Measurements from ENCODE around the gene ACTL7A.

- RRBS: no CpG with 5 or more reads among the region's 7 CpGs
These were observed 59.7 kb downstream of the ABCA1 start for GRCh38 chr9:104868329-104868666.

DNA sequence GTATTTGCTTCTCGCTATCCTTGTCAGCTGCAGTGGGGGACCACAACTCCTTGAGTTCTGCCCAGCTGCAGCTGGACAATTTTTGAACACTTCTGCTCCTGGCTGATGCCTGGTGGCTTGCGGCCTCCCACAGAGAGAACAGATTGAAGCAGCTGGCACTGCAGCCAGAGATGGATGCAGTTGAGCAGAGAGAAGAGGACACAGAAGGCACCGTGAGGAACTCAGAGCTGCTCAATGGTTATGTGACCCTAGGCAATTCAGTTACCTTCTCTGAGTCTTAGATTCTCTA, 134.5 kb upstream of the ABCA1 start:
- RRBS: no CpG with 5 or more reads among the region's 3 CpGs

DNA sequence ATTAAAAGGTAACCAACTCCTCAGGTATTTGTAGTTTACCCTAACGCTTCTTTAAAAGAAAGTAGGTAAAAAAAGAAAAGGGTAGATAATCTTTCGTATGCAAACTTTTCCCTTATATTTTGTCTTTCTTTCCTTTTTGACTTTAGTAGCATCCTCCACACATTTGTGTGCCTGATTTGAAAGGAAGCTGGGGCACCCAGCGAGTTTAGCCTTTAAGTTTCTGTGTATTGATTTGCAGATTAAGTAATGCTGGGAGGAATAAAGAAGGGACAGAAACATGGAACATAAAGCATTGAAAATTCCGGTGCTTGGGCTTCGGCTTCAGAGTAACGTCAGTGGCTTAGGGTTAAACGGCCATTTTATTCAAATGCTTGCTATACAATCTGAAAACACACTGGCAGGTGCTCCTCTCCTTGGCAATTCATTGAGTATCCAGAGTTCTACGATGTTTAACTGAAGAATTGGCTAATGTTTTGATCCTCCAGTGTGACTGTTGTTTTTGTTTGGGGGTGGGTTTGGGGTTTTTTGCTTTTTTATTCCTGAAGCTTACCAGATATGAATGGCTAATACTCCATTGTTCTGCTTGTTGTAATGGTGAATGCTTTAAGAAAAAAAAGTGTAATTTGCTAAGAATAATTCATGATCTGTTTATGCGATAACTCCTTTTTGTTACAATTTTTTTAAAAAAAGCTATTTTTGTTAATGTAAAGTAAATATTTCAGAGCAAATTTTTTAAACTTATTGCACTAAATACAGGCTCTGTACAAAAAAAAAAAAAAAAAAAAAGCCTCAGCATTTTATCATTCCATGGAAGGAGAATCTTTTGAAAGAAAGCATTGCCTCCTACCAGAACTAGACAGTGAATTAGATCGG, 57.9 kb upstream of the FSD1L start:
- RRBS: no CpG with 5 or more reads among the region's 10 CpGs

- RRBS: no CpG with 5 or more reads among the region's 5 CpGs
These were observed 10.1 kb downstream of the FSD1L start for GRCh38 chr9:105457957-105458357.

- RRBS: no CpG with 5 or more reads among the region's 33 CpGs
These were observed 38.2 kb upstream of the FKTN start for GRCh38 chr9:105519671-105520143.

- RRBS: no CpG with 5 or more reads among the region's 2 CpGs
These were observed 12.6 kb downstream of the FKTN start for GRCh38 chr9:105570346-105571044.

- RRBS: no CpG with 5 or more reads among the region's 2 CpGs
These were observed 33.6 kb upstream of the ZNF462 start for GRCh38 chr9:106829363-106829680.

DNA sequence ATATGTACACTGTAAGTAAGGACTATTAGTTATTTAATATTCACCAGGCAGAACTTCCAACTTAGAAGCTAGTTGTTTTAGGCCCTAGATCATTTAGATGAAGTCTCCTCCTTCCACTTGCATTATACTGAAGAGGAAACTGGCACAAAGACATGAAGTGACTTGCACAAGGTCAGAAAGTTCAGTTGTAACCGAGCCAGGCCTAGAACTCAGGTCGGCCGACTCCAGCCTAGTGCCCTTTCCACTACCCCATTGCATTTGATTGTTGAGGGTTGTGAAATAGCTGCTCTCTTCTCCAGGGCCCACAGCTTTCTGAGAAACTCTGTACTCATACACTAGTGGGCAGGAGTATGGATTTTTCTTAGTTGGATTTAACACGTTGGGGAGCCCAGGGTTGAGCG, 5.6 kb downstream of the ZNF462 start:
- RRBS: no CpG with 5 or more reads among the region's 5 CpGs

- RRBS: no CpG with 5 or more reads among the region's 3 CpGs
These were observed 108.1 kb upstream of the RAD23B start for GRCh38 chr9:107175057-107175362.

GRCh38 chr9:107337183-107338457, 54.5 kb downstream of the RAD23B start:
- RRBS: no CpG with 5 or more reads among the region's 20 CpGs

DNA sequence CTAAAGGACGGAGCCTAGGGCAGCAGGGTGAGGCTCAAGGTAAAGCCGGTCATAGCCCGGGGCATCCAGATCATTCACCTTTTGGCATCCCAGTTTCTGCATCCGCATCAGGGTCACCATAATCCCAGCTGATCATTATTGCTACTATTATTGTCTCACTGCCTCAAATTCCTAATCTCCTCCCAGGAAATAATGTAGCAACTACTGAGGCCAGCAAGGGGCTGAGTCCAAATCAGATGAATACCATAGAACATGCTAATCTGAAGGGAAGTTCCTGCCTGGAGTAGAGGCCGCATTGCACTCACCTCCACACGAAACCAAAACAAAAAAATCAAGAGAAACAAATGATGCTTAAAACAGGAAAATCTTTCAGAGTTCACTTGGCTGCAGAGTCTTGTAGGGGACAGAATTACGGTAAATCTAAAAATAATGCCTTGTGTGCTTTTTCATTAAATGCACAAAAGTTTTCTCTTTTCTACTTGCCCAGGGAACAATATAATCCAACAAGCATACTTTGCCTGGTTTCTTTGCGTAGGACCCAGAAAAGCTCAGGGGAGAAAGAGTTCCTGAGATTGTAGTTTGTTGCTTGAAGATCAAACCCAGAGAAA, 87.6 kb upstream of the KLF4 start:
- RRBS: no CpG with 5 or more reads among the region's 8 CpGs

- RRBS: no CpG with 5 or more reads among the region's 18 CpGs
These were observed 661.2 kb upstream of the KLF4 start for GRCh38 chr9:108150627-108151396.

DNA sequence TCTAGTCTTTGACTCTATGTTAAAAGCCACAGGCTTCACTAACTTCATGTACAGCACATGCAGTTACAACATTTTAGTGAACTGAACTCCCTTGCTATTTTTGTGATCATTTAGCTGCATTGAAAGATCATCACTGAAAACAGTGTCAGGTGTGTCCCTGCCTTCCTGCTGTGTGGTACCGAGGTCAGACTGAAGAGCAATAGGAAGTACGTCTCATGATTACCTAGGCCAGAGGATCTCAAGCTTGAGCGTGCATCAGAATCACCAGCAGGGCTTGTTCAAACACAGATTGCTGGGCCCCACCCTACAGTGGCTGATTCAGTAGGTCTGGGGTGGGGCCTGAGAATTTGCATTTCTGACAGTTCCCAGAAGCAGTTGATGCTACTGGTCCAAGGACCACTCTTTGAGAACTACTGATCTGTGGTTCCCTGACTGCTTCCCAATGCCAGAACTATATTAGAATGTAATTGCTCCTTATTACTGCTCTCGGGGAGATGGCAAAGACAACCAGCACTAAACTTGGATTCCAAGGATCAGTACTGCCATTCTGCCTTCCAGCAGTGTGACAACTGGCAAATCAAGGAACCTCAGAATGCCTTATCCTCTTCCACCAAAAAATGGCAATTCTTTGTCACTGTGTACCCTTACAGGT, 159.6 kb downstream of the ACTL7B start:
- RRBS: no CpG with 5 or more reads among the region's 4 CpGs

DNA sequence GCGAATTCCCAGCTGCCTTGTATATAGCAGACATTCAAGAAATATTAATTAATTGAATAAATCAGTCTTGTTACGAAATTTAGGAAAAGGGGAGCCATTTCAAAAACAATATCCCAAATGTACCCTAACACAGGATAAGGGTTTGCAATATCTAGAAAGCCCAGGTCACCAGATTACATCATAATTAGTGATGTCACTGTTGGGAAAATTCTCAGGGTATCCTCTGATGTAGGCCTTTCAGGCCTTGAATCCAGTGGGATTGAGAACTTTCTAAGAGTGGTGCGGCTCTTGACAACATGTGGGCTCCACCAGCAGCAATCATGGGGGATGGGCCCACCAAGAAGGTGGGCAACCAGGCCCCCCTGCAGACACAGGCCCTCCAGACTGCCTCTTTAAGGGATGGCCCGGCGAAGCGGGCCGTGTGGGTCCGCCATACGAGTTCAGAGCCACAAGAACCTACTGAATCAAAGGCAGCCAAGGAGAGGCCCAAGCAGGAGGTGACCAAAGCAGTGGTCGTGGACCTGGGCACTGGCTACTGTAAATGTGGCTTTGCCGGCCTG, at the start of gene ACTL7A:
ACTL7A (plus strand) TSS at position 240 of the 560 bp plus-strand sequence.
- RRBS: no CpG with 5 or more reads among the region's 11 CpGs

DNA sequence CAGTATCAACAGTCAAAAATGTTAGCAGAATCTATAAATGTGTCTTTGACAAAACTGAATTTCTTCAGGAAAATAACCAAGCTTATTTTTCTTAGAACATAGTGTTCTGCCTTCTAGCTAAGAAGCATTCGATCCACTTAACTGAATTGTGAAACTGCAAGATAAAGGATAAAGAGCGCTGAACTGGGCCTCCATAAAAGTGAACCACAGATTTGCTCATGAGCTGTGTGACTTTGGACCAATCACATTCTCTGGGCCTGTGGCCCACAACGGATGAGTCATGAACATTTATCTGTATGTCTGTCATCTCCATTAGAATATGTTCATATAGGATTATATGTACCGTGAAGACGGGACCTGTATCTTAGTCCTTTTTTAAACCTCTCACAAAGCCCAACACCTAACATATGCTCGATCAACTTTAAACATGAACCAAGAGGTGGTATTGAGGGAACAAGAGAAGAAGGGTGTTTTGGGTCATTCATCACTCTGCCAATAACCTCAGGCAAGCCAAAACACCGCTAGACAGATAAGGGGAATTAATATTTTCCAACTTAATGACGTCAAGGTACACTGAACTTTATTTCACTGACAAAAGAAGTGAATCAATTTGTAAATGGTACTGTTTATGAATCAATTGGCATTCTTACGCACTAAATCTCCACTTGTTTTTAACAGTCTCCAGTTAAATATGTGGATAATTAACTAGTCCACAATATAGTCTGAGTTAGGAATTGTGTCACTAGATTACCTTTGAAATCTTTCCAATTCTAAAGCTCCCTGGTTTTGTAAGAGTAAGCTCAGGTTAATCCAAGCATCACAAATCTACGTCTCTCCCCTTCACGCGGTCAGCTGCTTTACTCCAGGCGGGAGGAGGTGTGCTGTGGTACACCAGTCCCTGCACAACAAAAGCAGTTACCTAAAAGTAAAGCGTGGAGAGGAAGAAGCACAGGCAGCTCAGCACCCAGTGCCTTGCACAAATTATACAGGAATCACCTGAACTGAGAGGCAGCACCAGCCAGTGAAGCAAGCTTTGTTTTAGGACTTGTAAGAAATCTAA, 1.6 kb downstream of the TMEM245 start:
- RRBS: no CpG with 5 or more reads among the region's 14 CpGs

DNA sequence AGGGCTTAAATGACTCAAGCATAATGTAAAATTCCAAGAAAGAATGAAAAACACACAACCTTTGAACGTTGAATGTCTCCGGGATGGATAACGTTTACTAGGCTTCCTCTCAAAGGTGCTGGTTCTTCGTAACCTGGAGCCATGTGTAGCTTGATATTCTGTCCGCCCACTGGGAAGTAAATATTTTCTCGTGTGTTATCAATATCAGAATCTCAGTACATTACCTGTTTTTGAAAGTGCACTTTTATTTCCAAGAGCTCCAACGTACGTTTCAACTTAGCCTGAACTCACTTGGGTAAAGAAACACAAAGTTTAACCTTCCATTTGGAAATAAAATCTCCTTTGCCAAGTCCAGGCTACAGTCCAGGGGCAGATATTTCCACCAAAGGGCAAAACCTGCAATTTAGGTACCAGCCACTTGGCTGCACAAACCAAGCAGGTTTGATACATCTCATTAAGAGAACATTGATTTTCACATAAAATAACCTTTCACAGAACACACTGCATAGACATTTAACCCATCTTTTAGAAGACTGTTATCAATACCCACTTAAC, 67.4 kb downstream of the EPB41L4B start:
- RRBS: no CpG with 5 or more reads among the region's 8 CpGs

GRCh38 chr9:109262852-109263220, 58.0 kb downstream of the EPB41L4B start:
- RRBS: no CpG with 5 or more reads among the region's 4 CpGs

DNA sequence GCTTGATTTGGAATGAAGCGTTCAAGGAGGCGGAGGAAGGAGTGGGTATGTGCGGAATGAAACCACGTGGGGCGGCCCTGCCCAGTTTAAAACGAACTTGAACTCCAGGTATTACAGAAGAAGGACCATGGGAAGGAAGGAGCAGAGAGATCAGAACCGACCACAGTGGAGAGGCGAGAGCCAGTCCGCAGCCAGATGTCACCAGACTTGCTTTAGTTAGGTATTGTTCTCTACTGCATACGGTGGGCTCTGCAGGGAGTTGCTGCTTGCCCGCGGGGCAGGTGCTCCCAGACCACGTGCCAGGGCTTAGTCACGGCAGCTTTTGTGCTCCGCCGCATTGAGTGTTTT, 35.1 kb upstream of the EPB41L4B start:
- RRBS: no CpG with 5 or more reads among the region's 16 CpGs

DNA sequence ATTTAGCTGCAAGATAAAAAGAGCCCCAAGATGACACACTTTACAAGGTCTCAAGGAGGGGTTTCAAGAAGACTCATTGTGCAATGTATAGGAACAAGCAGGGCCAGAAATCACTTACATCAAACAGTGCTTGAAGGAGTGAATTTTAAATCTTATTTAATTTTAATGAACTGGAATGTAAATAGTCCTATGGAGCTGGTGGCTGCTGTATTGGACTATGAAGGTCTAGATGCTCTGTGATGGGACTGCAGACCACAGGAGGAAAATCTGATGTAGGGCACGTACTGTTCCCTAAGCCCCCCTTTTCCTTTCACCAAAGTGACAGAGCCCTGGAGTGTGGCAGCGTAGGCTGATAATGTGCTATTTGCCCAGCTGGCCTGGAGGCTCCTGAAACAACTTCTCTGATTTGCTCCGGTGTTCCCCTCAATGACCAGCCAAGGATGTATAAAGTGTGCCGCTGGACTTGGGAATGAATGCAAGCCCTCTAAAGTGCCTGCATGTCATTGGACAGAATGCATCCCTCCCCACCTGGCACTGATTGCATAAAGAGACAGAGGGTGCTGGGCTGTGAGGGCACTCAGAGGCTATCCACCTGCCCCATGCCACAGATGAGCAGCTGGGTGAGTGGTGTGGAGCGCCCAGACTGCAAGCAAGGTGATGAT, 80.1 kb downstream of the PTPN3 start:
- RRBS: no CpG with 5 or more reads among the region's 5 CpGs

- RRBS: no CpG with 5 or more reads among the region's 5 CpGs
These were observed 60.9 kb downstream of the PTPN3 start for GRCh38 chr9:109437085-109437672.

Data from hTERT-HM (cell line).